Bronchus fibroblast of lung (primary cell): ENCODE data around the gene SUGT1.

DNA sequence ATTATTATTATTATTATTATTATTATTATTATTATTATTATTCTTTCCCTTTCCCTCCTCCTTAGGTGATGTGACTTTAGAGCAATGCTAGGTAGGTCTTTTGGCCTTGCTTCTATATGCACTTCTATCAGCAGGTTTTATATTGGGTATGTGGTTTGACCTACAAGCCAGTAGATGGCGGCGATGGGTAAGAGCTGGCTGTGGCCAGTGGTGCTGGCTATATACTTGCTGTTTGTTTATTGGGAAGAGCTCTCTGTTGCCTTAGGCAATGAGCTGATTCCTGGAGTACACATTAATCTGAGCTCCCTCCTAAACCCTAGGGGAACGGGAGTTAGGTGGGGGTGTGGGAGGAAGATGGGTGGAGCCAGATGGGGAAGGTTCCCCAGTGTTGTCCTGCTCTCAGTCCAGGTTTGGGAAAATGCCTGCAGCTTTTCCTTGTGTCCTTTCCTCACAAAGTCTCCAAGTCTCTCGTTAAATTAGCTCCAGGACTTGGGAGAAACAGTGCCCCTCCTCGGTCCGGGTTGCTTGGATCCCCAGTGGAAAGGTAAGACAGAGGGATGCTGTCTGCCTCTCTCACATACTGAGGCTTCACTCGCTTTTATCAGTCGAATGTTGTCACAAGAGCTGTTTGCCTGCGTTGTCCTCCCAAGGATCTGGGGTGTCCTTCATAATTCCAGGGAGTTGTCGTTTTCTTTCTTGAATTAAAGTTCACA is 72.2 kb upstream of the HNRNPA1L2 start:
- RAMPAGE, long total RNA: no peak

DNA sequence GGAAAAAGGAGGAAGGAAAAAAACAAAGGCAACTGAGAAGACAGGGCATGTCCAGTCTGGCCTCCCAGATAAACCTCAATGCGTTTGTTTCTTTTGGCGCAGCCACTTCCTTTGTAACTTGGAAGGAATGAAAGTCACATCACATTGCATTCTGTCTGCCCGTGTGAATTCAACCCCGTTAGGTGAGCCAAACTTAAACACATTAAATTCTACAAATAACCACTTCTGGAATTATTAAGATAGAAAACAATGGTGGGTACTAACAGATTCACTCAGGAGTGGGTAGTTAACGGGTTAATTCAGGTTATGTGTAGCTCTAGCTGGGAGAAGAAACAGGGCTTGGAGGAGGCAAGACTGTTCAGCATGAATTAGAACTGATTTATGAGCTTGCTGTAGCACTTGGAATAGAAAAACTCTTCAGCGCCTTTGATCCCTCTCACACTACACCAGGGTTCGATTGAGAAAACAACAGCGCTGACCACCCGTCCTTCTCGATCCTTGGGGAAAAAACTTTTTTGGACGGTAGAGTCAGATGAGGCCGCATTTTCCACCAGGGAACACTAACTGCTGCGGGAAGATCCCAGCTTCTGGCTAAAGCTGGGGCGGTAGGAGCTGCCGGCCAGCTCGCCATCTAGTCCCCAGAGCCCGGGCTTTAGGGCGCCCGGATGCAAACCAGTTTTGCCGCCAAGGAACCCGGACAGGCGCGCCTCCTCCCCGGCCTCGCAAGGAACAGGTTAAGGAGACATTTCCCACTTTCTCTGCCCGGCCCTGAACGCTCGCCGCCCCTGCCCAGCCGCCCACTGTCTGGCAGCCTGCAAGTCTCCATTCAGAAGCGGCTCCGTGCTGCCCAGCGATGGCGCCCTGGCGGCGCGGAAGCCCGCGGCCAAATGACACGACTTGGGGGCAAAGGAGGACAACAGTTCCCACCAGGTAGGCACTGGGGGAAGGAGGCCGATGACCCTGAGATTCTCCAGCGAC is 42.7 kb upstream of the HNRNPA1L2 start:
- RAMPAGE, long total RNA: no peak

DNA sequence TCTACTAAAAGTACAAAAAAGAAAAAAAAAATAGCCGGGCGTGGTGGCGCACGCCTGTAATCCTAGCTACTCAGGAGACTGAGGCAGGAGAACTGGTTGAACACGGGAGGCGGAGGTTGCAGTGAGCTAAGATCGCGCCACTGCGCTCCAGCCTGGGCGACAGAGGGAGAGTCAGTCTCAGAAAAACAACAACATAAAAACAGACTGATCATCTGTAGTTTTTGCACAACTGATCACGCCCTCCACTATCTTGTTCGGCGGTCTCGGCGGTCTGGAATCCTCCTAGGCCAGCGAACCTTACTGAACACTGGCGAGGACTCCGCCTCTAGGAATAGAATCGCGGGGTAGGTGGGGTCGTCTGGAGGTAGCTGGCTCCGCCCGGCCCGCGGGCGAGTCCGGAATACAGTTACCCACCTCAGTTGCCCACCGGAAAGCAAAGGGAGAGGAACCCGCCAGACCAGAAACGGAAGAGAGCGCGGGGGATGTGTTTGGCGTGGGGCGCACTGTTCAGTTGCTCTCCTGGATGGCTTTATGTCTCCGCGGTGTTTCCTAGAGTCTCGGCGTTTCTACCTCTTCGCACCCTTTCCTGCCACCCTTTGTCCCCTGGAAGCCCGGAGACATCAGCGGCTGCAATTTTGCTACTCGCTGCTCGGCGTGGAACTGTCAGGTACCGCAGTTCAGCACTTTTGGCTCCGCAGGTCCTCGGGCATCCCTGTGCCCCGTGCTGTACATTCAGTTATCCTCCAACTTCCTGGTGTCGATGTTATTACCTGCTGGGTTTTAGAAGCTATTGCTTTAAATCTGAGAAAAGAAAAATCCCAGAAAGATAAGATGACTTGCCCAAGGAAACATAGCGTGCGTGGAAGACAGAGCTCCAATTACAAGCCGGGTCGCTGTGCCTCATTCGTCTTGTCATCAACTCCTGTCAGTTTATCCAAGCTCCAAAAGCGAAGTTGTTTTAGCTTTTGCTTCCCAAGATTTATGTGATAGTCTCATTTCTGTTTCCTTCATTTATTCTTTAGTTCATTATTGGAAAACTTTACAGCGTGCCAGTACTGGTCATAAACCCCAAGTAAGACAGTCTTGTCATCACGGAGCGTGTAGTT is 24.9 kb upstream of the HNRNPA1L2 start:
- RAMPAGE, long total RNA: start-site peak on the plus strand centred at position 494 of the sequence, 19 bp wide, 103 and 80 reads in 2 replicates

- RAMPAGE, long total RNA: start-site peak on the plus strand at chr13:52652691-52652916, 1,253 and 1,033 reads in 2 replicates
These were observed at the start of gene SUGT1 for GRCh38 chr13:52652514-52653389. Gene SUGT1, plus strand, starts transcription at chr13:52652836.

DNA sequence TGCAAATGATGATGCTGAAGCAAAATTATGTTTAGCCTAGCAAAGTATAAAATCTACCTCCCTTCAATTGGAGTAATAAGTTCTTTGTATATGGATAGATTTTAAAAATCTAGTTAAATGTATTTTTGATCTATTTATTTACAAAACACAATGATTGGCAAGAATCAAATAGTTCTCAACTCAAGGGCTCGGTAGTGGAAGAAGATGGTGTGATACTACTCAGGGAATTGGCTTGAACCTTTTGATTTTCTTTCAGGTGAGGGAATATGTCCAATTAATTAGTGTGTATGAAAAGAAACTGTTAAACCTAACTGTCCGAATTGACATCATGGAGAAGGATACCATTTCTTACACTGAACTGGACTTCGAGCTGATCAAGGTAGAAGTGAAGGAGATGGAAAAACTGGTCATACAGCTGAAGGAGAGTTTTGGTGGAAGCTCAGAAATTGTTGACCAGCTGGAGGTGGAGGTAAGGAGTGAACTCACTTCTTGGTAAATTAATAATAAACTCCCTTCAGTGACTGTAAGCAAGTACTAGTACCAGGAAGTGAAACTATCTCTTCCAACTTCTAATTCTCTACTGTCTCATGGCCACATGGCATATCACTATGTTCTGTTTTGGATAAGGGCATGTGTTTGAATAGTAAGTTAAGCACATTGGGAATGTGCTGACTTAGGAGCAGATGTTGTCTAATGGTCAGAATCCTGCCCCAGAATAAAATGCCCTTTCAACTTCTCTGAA is 13.2 kb downstream of the OLFM4 start:
- RAMPAGE, long total RNA: no peak

GRCh38 chr13:53042837-53043257 is 14.2 kb downstream of the OLFM4 start:
- RAMPAGE, long total RNA: no peak

DNA sequence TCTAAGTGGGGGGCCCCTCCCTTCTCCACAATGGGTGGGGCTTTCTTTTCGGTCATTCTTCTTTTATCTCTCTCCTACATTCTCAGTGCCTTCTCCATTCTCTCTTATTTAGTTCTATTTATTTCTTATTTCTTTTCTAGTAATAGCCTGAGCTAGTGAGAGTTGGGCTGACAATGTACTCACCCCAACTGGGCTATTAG is 331.4 kb downstream of the OLFM4 start:
- RAMPAGE, long total RNA: no peak

DNA sequence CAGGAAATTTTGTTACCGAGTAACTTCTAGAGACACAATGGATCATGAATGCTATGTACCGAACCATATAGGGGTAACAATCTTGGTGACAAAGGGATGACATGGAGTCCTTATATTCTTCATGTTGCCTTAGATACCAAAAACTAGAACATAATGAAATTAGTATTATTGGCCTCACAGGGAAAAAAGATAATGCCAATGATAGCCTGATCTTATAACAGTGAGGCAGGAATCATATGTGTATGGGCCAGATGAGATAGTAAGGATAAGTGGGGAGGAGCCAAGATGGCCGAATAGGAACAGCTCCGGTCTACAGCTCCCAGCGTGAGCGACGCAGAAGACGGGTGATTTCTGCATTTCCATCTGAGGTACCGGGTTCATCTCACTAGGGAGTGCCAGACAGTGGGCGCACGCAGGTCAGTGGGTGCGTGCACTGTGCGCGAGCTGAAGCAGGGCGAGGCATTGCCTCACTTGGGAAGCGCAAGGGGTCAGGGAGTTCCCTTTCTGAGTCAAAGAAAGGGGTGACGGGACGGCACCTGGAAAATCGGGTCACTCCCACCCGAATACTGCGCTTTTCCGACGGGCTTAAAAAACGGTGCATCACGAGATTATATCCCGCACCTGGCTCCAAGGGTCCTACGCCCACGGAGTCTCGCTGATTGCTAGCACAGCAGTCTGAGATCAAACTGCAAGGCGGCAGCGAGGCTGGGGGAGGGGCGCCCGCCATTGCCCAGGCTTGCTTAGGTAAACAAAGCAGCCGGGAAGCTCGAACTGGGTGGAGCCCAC is 1543.5 kb downstream of the OLFM4 start:
- RAMPAGE, long total RNA: no peak

GRCh38 chr13:55879718-55880179 is 1261.0 kb upstream of the PRR20A start:
- RAMPAGE, long total RNA: no peak

DNA sequence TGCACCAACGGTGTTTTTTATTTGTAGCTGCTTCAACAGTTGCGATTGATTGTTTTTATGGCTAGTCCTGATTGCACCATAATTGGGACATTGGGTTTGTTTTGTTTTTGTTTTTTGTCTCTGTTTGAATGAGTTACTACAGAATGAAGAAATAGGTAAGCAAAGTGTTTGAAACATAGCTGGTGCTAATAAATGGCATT is 31.2 kb upstream of the PCDH17 start:
- RAMPAGE, long total RNA: no peak

DNA sequence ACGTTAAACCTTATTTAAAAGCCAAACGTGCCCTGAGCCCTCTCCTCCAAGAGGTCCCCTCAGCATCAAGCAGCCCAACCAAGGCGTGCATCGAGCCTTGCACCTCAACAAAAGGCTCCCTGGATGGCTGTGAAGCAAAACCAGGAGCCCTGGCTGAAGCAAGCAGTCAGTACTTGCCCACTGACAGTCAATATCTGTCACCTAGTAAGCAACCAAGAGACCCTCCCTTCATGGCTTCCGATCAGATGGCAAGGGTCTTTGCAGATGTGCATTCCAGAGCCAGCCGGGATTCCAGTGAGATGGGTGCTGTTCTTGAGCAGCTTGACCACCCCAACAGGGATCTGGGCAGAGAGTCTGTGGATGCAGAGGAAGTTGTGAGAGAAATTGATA is 93.3 kb downstream of the PCDH17 start:
- RAMPAGE, long total RNA: no peak

DNA sequence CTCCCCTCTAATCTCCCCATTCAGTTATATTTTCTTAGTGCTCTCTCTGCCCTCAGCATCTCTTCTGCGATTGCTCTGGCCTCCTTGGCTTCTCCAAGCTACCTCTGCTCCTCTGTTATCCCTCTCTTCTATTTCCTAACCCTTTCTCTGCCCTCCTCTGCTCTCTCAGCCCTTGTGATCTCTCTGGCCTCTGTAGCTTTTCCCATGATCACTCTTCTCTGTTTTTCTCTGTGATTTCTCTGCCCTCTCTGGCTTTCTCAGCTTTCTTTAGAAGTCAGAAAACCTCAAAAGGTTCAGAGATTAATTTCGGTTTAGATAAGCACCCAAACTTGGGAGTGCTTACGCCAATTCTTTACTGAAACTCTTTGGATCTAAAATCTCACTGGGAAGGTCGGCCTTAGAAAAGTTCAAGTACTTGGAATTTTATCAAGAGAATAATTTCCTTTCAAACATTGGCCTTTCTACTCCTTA is 795.0 kb downstream of the DIAPH3 start:
- RAMPAGE, long total RNA: no peak

DNA sequence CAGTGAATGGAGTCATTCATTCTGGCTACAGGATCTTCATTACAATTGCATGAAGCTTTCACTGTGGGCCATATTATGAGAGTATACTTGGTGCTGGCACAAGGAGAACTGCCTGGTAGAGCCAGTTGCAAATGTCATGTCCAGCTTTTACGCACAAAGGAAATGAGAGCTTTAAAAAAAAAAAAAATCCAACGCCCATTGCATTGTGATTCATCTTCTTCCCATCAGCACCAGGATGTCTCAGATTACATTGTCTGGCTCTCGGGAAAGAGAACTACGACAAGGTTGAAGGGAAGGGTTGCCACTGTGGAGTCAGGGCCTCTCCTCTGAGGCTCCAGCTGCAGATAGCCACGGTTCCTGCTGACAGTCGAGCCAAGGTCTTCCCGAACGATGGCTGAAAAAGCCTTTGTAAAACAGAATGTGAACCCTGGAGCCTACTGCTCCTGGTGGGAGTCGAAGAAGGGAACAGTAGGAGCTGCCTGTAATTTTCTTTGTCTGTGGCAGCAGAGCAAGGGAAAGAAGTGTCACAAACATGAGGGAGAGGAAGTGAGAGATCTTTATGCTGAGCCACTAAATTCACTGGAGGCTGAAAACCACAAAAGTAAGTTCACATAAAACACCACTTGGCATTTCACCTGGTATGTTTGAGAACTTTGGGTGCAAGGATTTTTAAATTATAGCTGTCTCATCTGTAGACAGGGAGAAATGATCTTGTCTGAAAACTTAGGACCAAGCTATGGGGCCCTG is 704.7 kb downstream of the DIAPH3 start:
- RAMPAGE, long total RNA: no peak

- RAMPAGE, long total RNA: no peak
These were observed 249.0 kb upstream of the PCDH20 start for GRCh38 chr13:61664747-61664989.

DNA sequence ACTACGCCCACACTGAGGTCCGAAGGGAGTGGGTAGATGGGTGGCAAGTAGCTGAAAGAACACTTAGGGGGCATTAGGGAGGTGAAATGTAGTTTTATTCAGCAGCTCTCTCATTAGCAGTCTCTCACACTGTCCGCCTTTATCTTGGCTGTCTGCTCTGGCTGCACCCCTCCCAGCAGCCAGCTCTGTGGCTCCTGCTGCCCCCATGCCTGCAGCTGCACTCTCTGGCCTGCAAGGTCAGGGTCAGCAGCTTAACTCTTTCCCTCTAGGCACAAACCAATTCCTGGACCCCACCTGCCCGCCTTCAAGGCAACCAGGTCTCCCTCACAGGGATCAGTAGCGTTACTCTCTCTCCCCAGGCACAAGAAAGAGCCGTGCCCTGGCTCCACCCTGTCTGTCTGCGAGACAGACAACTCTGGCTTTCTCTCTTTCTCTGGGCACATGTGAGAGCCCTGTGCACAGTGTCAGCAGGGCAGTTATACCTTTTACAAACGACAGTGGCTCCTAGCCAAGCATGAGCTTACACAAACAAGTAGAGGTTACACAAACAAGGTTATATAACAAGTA is 249.4 kb upstream of the PCDH20 start:
- RAMPAGE, long total RNA: no peak

- RAMPAGE, long total RNA: no peak
These were observed 881.7 kb upstream of the ENSG00000237378 start for GRCh38 chr13:62864892-62865191.

- RAMPAGE, long total RNA: no peak
These were observed 467.7 kb upstream of the ENSG00000237378 start for GRCh38 chr13:63278946-63279145.

DNA sequence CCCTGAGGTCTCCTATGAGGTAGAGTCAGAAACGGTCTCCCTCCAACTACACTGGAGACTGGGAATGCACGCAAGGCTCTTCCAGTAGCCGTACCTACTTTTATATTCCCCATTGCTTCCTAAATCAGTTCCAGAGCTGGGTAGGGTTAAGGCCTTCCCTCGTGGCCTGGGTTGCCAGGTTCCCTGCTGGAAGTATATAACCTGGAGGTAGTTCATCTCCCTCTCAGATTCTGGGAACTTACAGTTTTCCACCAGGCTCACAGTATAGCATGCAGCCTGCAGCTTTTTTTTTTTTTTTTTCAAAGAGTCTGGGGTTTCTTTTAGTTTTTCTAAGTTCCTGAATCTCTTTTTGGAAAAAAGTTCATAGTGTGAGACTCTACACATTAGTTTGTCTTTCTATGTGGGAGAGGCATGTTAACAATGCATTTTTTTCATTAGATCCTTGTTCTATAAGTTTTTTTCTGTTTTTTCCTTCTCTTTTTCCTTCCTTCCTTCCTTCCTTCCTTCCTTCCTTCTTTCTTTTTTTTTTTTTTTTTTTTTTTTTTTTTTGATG is 16.1 kb upstream of the ENSG00000285566 start:
- RAMPAGE, long total RNA: no peak

GRCh38 chr13:67120952-67121447 is 109.1 kb downstream of the PCDH9 start:
- RAMPAGE, long total RNA: no peak

- RAMPAGE, long total RNA: no peak
These were observed 82.9 kb downstream of the PCDH9 start for GRCh38 chr13:67147099-67147785.